M059J (cell line): Measurements from ENCODE around the gene SCGB3A1.

DNA sequence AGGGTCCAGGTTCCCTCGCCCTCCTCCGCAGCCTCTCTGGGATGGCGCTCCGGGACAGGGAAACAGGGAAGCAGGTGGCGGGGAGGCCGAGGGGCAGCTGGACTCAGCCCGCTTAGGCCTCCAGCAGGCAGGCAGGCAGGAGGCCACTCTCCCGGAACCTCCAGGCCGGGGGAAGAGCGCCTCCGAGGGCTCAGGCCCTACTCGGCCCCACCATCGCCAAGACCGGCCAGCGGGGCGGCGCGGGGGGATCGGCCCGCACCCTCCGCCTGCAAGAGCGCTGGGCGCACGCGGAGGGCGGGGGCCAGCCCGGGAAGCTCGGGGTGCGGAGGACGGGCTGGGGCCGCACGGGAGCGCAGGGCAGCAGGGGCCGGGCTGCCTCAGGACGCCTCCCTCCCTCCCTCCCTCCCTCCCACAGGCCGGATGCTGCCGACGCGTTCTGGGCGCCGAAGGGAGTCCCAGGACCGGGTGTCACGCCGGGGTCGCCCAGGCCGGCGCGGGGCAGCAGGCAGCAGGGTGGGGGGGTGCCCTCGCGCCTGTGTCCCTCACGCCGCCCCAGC lies 996 bp downstream of the MGAT4B start:
- RAMPAGE, long total RNA = no peak

DNA sequence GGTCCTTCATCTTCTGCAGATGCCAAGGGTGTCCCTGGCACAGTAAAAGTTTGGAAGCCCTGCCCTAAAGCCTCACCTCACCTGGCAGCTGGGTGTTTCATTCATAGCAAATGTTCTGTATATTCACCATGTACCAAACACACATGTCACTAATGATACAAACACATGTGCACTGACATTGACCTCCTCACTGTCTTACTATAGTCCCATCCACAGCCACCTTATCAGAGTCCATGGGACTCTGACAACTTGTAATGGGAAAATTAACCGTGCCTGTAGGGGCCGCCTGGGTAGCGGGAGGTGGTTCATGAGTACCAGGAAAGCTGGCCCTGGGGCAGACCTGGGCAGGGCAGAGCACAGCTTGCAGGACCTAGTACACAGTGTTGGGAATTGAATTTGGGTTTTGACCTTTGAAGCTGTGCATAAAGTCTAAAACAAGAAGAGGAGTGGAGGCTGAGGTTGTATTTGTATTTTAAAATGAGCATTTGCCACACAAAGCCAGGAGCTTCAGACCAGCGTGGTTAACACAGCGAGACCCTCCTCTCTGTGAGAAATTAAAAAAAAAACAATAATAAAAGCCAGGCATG lies 6.5 kb upstream of the MGAT4B start:
- RAMPAGE, long total RNA = no peak

GRCh38 chr5:179821429-179822636 lies 1.1 kb downstream of the SQSTM1 start:
- RAMPAGE, long total RNA = no peak

DNA sequence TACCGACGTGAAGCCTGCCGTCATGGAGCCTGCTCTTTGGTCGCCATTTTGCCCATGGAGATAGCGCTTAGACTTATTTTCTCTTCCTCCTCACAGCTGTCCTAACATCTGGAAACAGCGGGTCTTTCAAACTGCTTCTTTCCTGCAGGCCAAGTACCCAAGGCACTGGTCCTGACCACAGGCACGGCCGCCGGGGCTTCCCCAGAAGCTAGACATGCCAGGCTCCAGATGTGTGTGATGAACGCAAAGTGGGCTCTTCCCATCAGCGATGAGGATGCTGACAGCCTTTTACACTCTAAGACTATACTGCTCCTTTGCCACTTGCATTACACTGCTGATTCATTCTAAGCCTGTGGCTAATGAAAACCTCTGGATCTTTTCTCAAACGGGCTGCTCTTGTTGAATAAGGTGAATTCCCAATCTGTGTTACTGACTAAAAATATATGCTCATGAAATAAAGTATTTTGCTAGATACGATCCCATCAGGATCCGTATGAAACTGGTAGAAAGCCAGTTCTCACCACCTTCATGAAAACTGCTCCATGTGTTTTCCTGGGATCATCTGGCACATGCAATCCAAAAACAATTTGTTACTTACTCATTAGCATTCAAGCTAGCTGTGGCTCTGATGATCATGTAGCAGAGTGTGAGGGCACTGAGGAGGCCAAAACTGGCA lies 55.3 kb upstream of the TBC1D9B start:
- RAMPAGE, long total RNA = no peak

- RAMPAGE, long total RNA = no peak
Measured at GRCh38 chr5:179966784-179967169, 59.1 kb upstream of the TBC1D9B start.

DNA sequence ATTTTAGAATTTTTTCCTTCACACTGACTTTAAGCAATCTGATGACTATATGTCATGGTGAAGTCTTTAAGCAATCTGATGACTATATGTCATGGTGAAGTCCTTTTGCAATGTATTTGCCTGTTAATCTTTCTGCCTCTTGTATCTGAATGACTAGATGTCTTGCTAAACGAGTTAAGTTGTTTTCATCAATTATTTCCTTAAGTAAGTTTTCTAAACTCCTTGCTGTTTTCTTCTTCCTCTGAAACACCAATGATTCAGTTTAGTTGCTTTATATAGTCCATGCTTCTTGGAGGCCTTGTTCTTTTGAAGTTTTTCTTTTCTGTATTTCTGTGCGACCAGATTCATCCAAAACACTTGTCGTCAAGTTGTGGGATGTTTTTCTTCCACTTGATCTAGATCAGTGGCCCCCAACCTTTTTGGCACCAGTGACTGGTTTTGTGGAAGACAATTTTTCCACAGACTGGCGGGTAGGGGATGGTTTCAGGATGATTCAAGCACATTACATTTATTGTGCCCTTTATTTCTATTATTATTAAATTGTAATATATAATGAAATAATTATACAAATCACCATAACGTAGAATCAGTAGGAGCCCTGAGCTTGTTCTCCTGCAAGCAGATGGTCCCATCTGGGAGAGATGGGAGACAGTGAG lies 80.2 kb downstream of the RNF130 start:
- RAMPAGE, long total RNA = no peak

DNA sequence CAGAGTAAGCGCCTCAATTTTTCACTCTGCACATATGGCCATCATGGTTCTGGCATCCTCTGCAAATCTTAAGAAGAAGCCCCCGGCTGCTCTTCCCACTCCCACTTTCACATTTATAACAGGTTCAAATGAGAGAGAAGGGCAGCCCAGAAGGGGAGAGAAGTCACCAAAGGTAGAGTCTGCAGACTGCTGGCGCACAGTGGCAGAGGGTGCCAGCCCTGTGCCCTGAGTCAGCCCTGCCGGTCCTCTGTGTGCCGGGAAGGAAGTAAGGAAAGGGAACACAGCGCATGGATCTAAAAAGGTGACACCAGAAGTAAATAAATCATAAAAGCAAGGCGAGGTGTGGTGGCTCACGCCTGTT lies 30.1 kb downstream of the RNF130 start:
- RAMPAGE, long total RNA = no peak

DNA sequence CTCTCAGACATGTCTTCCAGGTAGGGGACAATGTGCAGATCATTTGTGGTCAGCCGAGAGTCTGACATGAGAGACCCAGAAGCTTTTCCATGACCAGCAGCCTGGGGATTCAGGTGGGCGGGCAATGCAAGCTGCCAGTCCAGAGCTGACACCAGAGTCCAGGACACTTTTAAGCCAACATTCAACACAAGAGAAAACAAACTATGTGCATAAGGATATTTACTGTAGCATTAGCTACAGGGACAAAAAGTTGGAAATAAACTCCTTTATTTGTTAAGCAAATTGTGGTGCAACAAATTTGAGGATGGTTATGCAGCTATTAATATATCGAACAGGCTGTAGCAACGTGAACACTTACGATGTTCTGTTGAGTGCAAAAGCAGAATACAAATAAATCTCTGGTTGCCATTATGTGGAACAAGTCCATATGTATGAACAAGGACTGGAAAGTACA lies 9.9 kb upstream of the RNF130 start:
- RAMPAGE, long total RNA = no peak

DNA sequence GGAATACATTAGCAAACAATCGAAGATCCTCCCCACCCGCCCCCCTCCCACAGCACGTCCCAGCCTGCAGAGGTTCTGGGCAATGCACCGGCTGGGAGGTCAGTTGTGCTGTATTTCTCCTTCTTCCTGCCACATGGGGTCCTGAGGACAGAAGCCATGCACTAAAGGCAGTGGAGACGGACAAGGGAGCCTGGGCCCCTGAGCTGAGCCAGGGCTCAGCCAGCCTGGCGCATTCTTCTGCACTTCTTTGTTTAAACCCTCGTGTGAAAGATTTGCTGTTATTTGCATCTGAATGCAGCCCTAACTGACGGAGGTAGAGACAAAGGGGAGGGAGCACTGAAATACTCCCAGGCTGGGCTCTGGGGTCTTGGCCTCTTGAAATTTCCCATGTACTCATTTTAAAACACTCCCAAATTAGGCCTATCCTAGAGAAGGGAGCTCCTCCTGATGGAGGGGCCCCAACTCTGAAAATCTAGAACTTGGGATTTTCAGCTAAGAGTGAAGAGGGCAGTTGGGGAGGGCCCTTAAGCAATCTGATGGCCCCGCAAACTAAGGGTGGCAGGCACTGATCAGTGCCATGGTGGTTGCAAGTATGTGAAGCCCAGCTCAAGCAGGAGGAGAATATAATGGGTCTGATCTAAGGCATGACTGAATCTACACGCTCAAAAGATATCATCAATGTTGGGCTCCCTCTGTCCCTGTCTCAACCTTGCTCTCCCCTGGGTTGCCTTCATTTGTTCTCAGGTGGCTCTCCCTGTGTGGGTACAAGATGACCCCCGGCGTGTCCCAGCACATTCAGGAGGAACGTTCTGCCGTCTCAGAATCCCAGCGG lies 11.7 kb upstream of the RNF130 start:
- RAMPAGE, long total RNA = no peak

DNA sequence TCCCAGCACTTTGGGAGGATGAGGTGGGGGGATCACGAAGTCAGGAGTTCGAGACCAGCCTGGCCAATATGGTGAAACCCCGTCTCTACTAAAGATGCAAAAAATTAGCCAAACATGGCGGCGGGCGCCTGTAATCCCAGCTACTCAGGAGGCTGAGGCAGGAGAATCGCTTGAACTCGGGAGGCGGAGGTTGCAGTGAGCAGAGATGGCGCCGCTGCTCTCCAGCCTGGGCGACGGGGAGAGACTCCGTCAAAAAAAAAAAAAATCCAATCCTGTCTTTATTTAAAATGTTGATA lies 18.2 kb upstream of the RNF130 start:
- RAMPAGE, long total RNA = no peak

DNA sequence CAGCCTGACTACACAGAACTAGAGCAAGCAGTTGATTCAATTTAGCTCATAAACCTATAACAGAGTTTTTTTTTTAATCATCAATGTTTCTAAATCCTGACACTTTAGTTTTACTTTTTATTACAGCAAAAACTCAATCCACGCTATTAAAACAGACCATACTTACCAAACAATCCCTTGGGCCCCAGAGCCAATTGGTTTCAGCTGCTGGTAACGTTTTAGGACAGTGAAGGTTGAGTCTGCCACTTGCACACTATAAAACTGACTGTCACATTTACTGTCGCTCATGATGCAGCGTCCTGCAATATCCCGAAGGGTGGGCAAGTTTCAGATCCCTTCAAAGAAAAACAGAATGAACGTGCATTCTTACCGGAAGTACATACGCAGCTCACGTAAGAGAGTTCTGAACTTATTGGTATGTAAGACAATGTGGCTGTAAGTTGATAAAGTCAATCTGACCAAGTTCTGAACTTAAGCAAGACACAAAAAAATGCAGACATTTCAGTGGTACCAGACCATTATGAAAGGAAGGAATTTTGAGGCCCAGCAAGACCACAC lies 11.5 kb downstream of the MAPK9 start:
- RAMPAGE, long total RNA = no peak

- RAMPAGE, long total RNA = no peak
Measured at GRCh38 chr5:180494042-180494286, 215 bp upstream of the CNOT6 start.

GRCh38 chr5:180591334-180591925 lies at the start of gene SCGB3A1:
Gene SCGB3A1, minus strand, starts transcription at chr5:180591499.
- RAMPAGE, long total RNA = no peak

DNA sequence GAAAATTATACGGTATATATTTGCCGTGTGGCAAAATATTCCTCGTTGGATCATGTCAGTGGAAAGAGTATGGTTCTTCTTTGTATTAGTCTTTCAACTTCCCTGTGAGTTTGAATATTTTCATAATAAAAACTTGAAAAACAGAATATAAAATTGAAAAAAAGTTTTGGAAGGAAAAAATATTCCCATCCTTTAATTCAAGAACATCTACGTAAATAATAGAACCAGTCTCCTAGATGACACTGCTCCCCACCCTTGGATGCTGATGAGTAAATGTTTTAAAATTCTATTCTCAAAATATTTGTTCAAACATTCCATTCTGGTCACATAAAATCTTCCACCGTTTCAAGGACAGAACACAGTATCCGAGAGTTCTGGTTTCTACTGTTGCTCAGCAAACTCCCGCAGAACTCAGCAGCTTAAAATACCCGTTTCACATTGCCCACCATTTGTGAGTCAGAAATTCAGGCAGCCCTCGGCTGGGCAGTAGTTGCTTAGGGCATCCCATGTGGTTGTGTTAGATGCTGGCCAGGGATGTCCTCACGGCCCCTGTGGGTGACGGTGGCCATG lies 17.6 kb downstream of the MGAT1 start:
- RAMPAGE, long total RNA = no peak

GRCh38 chr5:180787531-180788175 lies 15.0 kb downstream of the MGAT1 start:
- RAMPAGE, long total RNA = no peak

DNA sequence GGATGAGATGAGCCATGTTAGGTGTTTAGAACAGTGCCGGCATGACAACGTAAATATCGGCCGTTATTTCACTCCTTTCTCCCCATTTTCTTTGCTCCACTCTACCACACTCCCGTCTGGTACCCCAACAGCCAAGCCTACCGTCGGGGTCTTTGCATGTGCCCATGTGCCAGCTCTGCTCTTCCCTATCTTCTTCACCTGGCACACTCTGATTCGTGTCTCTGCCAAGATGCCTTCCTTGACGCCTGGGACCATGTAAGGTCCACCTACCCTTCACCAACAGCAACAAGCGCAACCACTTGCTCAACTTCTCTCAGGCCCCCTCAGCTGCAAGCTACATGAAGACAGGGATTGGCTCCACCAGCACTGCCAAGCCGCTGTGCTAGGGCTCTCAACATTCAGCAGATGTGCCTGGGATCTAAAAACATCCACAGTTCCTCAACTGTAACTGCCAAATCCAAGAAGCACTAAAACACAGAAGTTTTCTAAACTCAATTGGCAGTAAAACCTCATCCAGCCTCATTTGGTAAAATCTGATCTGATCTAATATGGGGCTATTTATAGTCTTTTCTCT lies 4.4 kb downstream of the MGAT1 start:
- RAMPAGE, long total RNA = no peak

GRCh38 chr5:180815045-180816117 lies 12.8 kb upstream of the MGAT1 start:
- RAMPAGE, long total RNA = no peak

DNA sequence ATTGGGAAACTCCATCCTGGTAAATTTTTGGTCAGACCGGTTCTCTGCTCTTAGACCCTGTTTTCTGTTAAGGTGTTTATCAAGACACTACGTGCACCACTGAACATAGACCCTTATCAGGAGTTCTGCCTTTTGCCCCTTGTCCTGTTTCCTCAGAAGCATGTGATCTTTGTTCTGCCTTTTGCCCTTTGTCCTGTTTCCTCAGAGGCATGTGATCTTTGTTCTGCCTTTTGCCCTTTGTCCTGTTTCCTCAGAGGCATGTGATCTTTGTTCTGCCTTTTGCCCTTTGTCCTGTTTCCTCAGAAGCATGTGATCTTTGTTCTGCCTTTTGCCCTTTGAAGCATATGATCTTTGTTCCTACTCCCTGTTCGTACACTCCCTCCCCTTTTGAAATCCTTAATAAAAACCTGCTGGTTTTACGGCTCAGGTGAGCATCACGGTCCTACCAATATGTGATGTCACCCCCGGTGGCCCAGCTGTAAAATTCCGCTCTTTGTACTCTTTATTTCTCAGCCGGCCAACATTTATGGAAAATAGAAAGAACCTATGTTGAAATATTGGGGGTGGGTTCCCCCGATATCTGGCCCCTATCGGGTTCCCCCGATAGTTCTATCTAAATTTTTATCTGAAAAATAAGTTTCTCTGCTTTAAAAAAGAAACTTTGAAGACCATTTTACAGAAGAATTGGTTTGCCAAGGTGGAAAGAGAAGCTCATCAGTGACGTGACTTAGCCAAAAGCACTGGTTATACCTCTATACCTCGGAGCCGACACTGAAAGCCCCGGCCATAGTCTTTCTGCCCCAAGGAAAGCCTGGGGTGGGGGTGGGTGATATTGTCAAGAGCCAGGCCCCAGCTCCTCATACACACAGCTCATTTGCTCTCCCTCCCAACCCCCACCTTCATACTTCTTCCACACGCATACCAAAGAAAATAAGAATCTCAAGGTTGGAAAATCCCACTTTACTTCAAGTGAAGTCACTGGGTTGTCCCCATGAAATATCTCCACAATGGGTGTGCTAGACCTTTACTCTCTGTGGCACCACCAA lies 26.7 kb upstream of the MGAT1 start:
- RAMPAGE, long total RNA = no peak

DNA sequence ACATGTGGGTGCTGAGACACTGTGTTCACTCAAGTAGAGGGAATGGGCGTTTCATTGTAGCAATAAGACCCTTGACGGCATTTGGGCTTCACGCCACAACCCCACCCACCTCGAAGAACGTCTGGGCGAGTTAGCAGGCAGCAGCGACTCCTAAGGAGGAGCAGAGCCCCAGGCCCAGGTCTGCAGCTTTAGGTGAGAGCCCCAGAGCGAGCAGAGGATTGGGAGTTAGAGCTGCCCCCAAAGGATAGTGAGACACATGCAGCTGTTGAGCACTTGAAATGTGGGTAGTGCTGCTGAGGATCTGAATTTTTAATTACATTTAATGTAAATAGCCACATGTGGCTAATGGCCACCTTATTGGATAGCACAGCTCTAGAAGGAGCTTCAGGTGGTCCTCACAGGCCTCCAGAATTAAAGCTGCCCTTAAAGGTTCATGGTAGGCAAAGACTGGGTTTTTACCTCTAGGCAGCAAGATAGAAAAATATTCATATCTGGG lies 1.7 kb upstream of the ZFP62 start:
- RAMPAGE, long total RNA = no peak

DNA sequence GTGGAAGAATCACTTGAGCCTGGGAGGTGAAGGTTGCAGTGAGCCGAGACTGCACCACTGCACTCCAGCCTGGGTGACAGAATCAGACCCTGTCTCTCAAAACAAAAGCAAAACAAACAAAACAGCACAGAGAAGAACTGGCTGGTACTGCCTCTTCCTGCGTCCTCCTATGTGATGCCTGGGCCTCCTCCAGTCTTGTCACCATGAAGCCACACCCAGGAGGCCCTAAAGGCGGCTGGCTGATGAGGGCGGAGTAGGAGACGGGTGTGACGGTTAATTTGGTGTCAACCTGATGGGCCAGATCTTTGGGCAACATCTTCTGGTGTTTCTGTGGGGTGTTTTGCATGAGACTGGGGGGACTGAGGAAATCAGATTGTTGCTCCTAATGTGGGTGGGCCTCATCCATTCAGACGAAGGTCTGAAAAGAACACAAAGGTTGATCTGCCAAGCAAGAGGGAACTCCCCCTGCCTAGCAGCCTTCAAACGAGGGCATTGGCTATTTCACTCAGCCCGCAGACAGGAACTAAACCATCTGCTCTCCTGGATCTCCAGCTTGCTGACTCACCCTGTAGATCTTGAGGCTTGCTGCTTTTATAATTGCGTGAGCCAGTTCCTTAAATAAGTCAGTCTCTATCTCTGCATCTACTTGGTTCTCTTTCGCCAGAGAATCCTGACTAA lies 12.6 kb upstream of the ZFP62 start:
- RAMPAGE, long total RNA = no peak